ENCODE results near the genes MPHOSPH10, EXOC6B and SFXN5.

- CAGE, long polyA plus RNA = no peak
- RRBS = 0% methylated on average over 1 of the region's 8 CpGs
Observed at GRCh38 chr2:71067785-71068065, 723 bp upstream of the NAGK start.

DNA sequence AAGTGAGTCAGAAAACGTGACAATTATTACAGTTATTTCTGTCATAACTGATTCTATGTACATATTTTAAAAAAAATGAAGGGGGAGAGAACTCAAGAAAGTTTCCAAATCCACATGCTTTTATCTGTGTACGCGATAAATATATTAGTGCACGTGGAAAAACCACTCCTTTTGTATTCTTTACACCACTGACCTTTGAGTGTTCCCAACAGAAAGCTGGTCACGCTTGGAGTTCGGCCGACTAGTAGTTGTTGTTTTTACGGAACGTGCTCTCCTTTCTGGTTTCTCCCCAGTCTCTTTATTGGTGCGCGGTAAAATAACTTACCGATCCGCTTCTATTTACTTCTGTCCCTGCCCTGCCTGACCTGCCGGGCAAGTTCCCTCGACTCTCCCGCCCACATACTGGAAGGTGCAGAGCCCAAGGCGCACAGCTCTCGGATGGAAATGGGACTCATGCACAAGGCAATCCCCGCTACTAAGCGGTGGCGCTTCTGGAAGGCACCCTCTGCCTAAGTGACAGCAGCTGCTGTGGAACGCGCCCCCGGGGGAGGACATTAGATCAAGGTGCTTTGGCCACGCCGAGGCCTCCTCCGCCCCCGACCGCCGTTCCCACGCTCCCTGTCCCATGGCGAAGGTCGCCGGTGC lies 383 bp downstream of the MCEE start:
- CAGE, long polyA plus RNA = no peak
- RRBS = 1% methylated on average over 6 of the region's 34 CpGs

DNA sequence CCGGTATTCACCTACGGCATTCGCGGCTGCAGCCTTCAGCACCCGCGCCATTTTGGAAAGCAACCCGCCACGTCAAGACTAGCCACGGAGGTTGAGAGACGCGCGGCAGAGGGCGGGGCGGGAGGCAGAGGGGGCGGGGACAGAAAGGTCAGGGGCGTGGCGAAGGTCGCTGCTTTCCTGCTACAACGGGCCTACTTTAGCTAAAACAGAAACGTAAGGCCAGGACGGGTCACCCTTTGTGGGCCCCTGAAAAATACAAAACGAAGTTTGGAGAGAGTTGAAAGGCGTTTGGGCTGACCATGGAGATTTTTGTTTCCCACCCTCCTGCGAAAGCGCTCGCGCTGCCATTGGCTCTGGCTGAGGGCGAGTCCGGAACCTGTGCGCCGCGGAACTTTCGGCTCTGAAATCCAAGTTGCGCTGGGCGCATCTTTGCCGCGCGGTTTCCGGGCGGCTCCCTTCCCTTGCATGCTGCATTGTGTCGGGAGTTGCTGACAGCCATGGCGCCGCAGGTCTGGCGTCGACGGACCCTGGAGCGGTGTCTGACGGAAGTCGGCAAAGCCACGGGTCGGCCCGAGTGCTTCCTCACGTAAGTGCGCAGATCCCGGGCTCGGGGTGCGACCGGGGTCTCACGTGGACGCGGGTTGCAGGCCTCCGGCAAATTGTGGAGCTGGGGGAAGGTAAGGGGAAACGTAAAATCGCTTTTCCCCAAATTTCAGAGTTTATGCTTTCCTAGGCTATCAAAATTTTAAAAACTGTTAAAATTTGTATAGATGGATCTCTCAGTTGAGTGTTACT lies at the start of gene MPHOSPH10:
Gene MPHOSPH10 (plus strand): TSS at position 466 of the 795 bp plus-strand sequence.
- CAGE, long polyA plus RNA = start-site peak on the plus strand centred at position 163 of the sequence, 51 bp wide, 121 and 49 reads in 2 replicates; start-site peak on the plus strand centred at position 456 of the sequence, 65 bp wide, 691 and 544 reads in 2 replicates
- RRBS = under 1% methylated on average over 11 of the region's 64 CpGs

DNA sequence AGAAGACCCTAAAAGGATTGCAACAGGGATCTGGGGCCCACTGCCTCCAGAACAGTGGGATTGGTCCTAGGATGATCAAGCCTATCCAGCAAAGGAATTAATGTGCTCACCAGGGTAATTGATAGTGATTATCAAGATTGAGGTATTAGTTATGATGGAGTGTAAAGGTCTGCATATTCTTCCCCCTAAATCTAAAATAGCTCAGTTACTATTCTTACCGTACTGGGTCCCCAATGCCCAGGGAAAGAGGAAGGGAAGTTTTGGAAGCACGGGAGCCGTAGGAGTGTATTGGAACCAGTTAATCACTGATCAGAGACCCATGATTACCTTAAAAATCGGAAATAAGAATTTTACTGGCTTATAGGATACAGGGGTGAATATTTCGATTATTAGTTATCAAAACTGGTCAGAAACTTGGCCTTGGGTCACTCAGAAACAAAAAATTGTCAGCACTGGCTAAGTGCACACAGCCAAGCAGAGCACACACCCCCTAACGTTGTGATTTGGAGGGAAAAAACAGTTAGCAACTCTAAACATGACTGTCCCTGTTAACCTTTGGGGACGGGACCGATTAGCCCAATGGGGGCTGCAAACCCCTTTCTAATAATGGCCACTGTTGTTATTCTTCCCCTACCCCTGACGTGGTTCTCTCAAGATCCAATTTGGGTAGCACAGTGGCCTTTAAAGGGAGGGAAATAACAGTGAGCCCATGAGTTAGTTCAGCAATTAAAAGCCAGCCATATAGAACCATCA lies 58.9 kb downstream of the ZNF638 start:
- CAGE, long polyA plus RNA = no peak
- RRBS = no CpG with 5 or more reads among the region's 9 CpGs

GRCh38 chr2:71467922-71468585 lies 1.6 kb downstream of the DYSF start:
- CAGE, long polyA plus RNA = no peak
- RRBS = no CpG with 5 or more reads among the region's 8 CpGs

DNA sequence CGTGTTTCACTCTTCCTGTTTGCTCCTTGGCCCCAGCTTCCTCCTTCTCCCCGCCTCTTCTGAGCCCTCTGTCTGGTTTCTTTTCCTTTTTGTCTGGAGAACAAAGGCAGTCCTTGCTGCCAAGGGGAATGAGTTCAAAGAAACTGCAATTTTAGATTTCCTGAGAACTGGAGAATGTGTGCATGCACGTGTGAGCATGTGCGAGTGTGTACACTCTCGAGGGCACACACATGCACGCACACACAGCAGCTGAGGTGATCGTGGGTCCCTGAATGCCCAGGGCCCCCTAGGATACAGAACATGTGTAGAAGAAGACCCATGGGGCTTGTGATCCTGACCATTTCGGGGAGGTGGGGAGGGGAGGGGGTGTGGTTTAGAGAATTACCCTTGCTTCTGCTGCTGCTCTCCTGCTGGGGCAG lies 138.7 kb downstream of the DYSF start:
- CAGE, long polyA plus RNA = no peak
- RRBS = no CpG with 5 or more reads among the region's 8 CpGs

GRCh38 chr2:71751671-71752036 lies 285.2 kb downstream of the DYSF start:
- CAGE, long polyA plus RNA = no peak
- RRBS = no CpG with 5 or more reads among the region's 1 CpG

GRCh38 chr2:72148689-72149486 lies 1.2 kb upstream of the CYP26B1 start:
- CAGE, long polyA plus RNA = no peak
- RRBS = 1% methylated on average over 9 of the region's 69 CpGs

DNA sequence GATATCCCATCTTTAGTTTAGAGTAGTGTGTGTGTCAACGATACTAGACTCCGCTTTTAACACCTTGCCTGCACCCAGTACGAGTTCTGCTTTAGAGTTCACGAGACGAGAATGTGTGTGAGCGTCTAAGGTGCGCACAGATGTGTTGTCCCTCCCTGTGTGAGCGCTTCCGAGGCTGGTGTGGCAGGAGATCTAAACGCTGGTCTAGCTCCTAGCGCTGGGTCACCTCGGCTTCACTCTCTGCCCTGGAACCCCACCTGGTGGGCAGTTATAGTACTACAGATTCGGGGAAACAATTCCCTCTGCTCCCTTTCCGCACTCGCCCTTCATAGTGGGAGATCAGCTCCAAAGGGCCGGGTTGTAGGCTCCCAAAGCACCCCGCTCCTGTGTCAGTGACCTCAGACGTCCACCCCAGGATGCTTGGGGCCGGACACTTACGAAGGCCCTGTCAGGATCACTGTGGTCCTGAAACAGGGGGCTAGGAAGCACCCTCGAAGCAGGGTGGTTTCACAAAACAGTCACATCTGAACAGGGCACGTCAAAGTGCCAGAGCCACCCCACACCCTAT lies 2.7 kb upstream of the CYP26B1 start:
- CAGE, long polyA plus RNA = no peak
- RRBS = 2% methylated on average over 4 of the region's 22 CpGs

GRCh38 chr2:72488388-72489307 lies 337.2 kb downstream of the EXOC6B start:
- CAGE, long polyA plus RNA = no peak
- RRBS = no CpG with 5 or more reads among the region's 5 CpGs

- CAGE, long polyA plus RNA = start-site peak on the minus strand at chr2:72825914-72826019, 201 and 143 reads in 2 replicates
- RRBS = 2% methylated on average over 25 of the region's 87 CpGs
Observed at GRCh38 chr2:72824980-72826360, at the start of gene EXOC6B. TSS of gene EXOC6B (minus strand) at chr2:72826033.

- CAGE, long polyA plus RNA = no peak
- RRBS = no CpG with 5 or more reads among the region's 47 CpGs
Observed at GRCh38 chr2:73071579-73072070, at the start of gene SFXN5. TSS of gene SFXN5 (minus strand) at chr2:73071712.

GRCh38 chr2:73080544-73081210 lies 9.2 kb upstream of the SFXN5 start:
- CAGE, long polyA plus RNA = no peak
- RRBS = 71% methylated on average over 1 of the region's 25 CpGs

- CAGE, long polyA plus RNA = no peak
- RRBS = no CpG with 5 or more reads among the region's 5 CpGs
Observed at GRCh38 chr2:73084213-73084874, 12.8 kb upstream of the SFXN5 start.

- CAGE, long polyA plus RNA = no peak
- RRBS = 6% methylated on average over 15 of the region's 60 CpGs
Observed at GRCh38 chr2:73175519-73176073, 26.8 kb upstream of the NOTO start.

DNA sequence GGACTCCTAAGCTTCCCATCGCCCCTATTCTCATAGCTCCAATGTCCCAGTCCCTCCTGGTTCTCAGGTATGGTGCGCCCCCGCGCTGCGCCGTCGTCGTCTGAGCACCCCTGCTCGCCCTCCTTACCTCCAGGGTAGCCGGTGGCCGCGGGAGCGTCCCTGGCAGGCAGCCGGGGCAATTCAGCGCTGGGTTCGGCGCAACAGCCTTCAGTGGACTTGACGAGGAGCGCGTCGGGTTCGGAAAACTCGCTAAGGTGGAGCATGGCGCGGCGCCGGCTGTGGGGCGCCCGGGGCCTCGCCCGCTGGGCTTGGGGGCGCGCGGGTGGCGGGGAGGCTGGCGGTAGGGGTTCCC lies 317 bp downstream of the EGR4 start:
- CAGE, long polyA plus RNA = no peak
- RRBS = 2% methylated on average over 15 of the region's 36 CpGs

DNA sequence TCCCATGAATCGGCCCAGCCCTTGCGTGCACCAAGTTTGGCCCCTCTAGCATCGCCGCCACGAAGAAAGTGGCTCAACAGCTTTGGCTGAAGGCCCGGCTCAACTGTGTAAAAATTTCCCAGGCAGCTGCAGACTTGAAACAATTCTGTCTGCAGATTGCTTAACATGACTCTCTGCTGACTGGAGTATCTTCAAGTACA lies 32.7 kb downstream of the ALMS1 start:
- CAGE, long polyA plus RNA = no peak
- RRBS = no CpG with 5 or more reads among the region's 6 CpGs

DNA sequence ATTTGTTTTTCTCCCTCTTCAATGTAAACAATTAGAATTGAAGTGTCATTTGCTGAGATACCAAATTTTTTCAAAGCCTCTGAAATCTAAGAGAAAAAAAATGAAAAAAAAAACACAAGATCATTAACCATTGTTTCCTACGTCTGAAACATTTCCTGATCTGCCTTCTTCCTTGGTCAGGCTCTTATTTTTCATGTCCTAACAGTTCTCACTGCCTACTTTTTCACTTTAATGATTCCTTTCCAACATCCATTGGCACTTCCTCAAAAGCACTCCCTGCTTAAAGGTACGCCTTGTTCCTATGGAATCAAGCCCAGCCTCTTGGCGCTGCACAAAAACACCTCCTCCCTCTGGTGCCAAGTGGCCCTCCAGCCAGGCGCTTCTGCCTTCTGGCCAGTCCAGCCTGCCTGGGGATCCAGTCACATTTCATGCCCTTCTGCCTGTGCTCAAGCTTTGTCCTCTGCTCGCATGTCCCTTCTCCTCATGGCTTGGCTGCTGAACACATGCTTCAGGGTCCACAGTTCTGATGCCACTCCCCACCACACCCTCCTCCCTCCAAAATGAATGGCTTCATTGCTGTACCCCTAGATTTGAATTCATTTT lies 6.4 kb downstream of the TPRKB start:
- CAGE, long polyA plus RNA = no peak
- RRBS = no CpG with 5 or more reads among the region's 5 CpGs

DNA sequence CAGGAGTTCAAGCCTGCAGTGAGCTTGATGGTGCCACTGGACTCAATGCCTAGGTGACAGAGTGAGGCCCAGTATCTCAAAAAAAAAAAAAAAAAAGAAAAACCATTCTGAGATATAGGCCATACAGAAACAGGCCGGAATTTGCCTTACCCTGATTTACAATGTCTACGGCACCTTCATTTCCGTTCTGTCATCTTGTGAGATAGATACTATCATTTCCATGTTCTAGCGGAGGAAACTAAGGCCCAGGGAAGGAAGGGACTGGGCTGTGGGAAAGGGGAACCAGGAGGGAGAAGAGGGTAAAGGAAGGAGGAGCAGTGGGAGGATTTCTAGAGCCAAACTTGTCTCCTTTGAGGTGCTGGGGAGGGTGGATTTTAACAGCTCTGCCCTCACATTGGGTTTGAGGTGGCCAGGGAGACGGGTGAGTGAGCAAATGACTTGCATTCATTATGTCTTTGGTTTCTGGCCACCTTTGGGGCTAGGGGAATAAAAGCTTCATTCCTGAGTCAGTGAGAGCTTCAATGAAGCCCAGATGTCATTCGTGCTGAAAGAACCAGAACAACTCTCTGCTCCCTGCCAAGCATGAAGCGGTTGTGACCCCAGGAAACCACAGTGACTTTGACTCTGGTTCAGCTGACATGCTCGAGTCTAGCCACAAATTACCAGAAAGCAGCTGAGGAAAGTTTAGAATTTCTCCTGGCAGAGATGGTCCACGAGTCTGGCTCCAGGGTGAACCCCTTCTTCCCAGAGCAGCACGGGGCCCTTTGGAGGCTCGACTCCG lies 3.7 kb downstream of the ACTG2 start:
- CAGE, long polyA plus RNA = no peak
- RRBS = no CpG with 5 or more reads among the region's 12 CpGs

DNA sequence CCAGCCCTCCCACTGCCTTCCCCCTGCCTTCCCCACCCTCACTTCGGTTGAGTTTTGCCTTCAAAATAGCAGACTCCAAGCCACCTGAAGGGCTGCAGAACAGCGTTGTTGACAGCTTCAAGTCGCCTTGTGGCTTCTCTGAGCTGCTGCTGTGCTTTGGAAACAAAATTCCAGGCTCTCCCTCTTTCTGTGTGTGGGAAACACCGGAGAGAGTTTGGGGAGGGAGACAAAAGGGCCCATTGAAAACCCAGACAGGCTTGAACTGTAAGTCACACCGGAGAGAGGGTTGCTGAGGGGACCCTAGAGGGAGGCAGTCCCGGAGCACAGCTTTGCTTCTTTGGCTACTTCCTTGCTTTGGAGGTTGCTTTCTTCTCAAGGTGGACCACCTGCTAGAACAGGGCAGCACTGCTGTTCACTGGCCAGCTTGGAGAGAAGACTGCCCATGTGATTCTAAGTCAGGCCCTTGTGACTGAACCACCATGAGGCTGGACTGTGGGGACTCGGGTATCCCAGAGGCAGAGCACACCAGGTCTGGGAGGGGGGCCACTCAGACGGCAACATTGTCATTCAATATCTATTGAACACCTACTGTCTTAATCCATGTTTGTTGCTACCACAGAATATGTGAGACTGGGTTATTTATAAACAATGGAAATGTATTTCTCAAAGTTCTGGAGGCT lies 4.4 kb downstream of the ACTG2 start:
- CAGE, long polyA plus RNA = no peak
- RRBS = 57% methylated on average over 2 of the region's 8 CpGs